Fibroblast of villous mesenchyme (primary cell): Measurements from ENCODE around the genes UNC93B1, NDUFS8, TCIRG1 and C11orf24.

DNA sequence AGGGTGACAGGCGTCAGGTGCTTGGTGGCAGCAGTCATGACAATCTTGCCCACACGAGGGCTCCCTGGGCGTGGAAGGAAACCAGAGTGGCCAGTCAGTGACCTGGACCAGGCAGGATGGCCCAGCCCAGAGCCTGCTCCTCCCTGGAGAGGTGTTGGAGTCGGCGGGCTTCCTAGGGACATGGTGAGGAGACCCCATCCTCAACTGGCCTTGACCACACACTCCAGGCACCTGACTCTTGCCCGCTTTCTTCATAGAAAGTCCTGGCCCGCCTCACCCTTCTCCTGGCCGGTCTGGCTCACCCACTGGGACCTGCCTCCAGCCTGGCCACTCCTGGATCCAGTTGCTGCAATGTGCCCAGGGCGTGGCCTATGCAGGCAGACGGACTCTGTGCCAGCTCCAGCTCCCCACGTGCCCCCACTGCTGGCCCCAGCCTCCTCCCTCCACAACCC lies 8.8 kb downstream of the ALDH3B2 start:
- CAGE, long polyA plus RNA, result no peak

- CAGE, long polyA plus RNA, result no peak
Measured at GRCh38 chr11:68003940-68004295, at the start of gene UNC93B1. TSS of gene UNC93B1 (minus strand) at chr11:68004097.

DNA sequence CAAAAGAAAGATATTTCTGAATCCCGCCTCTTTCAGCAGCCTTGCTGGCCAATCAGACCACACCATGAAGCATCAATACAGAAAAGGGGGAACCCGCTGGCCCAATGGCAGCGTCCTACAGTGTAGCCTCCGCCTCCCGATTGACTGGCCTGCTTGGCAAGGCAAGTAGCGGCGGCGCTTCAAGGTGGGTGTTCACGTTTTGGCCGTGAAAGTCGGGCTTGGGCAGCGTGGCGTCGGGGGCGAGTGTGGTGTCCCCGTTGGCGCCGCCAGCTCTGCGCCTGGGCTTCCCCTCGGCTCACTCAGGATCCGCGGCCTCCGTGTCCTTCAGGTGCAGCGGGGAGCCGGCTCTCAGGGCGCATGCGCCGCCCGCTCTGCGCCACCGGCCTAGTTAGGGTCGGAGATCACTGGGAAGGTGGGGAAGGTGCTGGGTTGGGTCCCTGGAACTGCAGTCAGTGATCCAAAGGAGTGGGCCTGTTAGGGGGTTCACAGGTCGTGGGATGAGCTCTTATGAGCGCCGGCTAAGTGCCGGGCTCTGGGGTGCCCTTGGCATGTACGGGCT lies at the start of gene NDUFS8:
Gene NDUFS8, plus strand, starts transcription at position 132 of the 559 bp plus-strand sequence.
- CAGE, long polyA plus RNA, result start-site peak on the plus strand centred at position 143 of the sequence, 91 bp wide, 1,075 and 809 reads in 2 replicates

DNA sequence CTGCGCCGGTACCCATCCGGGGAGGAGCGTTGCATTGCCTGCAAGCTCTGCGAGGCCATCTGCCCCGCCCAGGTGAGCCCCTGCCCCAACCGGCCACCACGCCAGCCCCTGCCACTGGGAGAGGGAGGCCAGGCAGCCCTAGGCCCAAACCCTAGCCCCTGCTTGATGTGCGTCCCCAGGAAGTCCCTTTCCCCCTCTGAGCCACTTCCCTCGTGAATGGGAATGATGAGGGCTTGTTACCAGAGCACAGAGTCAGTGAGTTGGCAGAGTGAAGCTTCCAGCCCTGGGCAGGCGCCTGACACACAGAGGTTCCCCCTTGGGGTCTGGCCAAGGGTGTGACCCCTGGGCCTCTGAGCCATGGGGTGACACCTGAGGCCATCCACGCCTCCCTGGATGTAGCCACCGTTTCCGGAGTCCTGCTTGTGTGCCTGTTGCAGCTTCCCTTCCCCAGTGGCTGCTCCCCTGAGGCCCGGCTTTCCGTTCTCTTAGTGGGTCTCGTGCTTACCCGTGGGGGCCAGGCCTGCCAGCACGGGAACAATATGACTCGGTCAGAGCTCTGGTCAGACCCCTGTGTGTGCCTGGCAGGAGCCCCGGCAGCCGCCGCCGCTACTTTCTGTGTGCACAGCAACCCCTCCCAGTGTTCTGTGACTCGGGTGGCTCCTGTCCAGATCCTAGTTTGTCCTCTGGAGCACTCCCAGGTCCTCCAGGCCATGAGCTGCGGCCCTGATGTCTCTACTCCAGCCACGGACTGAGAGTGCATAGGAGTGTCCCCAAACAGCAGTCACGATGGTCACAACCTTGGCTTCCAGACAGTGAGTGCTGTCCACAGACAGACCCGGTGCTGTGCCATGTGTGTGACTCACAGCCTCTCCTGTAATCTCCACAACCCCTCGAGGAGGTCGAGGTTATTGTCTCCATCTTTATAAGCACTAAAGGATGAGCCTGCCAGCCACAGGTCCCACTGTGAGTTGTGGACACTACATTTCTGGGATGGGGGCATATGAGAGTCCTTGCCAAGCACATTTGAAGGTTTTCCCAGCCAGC lies 3.1 kb downstream of the NDUFS8 start:
- CAGE, long polyA plus RNA, result no peak

DNA sequence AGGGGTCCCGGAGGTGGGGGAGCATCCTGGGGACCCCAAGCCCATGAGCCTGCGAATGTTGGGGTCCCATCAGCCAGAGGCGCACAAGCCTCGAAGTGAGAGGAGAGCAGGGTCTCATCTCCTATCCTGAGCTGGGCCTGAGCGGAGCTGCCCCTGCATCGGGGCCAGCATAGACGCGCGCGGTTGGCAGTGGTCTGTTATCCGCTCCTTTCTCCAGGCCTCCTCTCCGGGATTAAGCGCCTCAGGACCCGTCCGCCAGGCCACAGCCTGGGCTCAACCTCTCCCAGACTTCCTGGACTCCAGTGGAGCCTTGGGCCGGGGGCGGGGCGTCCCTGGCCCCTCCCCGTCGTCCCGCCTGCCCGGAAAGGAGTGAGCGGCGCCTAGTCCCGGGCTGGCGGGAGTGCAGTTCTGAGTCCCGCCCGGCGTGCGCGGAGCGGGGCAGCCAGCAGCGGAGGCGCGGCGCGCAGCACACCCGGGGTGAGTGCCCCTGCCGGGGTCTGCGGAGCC lies at the start of gene TCIRG1:
Gene TCIRG1, plus strand, starts transcription at position 383 of the 507 bp plus-strand sequence.
- CAGE, long polyA plus RNA, result start-site peak on the plus strand centred at position 394 of the sequence, 63 bp wide, 2,276 and 2,232 reads in 2 replicates

DNA sequence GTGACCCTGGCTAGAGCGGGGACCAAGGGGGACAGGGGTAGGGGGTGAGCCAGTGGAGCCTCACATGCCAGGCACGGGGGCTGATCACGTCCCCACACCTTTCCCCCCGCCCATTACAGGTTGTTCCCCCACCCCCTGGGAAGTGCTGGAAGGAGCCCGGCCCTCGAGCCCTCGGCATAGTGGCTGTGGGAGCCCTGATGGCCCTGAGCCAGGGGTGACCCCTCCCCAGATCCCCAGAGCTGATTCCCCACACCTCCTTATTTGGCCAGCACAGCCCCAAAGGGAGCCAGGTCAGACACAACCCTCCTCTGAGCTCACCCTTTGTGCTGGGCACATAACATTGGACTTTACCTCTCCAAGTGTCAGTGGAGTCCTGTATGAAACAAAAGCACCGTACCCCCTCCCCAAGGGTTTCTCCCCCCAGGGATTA lies 863 bp downstream of the TCIRG1 start:
- CAGE, long polyA plus RNA, result no peak

- CAGE, long polyA plus RNA, result no peak
Measured at GRCh38 chr11:68061388-68062294, 22.8 kb downstream of the TCIRG1 start.

DNA sequence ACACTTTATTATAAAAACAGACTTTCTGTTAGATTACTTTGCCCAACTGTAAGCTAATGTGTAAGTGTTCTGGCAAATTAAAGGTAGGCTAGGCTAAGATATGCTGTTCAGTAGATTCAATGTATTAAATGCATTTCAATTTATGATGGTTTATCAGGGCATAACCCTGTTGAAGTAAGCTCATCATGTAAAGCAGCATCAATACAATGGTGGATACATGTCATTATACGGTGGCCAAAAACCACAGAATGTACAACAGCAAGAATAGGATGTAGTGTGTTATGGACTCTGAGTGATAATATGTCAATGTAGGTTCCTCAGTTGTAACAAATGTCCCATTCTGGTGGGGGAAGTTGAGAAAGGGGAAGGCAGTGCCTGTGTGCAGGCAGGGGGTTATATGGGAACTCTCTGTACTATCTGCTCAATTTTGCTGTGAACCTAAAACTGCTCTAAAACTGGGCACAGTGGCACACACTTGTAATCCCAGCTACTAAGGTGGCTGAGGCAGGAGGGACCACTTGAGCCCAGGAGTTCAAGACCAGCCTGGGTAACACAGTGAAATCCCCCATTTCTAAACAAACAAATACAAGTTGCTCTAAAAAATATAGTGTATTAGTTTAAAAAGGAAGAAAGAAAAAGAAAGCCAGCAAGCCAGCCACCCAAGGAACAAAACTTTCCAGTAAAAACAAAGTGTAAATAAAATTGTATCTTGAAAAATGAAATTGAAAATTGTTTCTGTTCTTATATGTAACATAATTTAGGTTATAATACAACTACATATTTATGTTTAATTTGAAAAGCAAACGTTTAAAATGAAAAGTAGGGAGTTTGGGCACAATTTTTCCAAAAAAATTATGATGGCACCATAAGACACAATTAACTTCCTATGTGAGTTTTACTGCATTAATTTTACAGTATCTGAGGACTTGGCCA lies 5.8 kb downstream of the CHKA start:
- CAGE, long polyA plus RNA, result no peak

- CAGE, long polyA plus RNA, result no peak
Measured at GRCh38 chr11:68127950-68129149, 7.2 kb upstream of the CHKA start.

DNA sequence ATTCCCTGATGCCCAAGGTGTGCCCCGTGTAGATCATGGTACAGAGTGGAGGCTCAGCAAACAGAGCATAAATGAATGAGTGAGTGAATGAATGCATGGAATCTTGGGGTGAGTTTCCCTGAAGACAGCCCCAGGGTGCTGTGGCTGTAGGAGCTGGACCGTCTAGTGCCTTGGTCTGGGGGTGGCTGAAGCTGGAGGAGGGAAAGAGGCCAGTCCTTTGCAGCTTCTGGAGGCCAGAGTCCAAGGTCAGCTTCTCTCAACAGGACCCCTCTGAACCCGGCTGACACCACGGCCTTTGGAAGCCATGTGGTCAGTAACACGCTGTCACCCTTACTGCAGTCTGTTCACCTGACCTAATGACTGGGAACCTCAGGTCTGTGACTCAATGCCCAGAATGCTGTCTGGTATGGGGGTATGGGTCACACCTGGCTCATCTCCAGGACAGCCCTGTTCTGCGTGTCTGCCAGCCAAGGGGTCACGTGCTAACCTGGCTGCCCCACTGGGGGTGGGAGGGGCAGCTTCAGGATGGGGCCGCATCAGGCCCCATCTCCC lies 24.0 kb upstream of the CHKA start:
- CAGE, long polyA plus RNA, result no peak

DNA sequence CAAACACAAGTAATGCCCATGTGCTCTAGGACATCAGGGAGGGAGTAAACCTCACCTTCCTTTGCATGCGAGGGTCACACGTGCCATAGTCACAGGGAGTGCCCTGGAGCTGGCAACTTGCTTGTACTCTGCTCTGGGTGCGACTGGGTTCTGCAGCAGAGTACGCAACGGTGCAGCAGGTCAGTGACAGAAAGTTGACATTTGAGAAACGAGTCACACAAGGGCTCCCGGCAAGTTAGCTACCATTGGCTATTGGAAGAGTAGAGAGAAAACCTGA lies 32.6 kb upstream of the CHKA start:
- CAGE, long polyA plus RNA, result no peak

DNA sequence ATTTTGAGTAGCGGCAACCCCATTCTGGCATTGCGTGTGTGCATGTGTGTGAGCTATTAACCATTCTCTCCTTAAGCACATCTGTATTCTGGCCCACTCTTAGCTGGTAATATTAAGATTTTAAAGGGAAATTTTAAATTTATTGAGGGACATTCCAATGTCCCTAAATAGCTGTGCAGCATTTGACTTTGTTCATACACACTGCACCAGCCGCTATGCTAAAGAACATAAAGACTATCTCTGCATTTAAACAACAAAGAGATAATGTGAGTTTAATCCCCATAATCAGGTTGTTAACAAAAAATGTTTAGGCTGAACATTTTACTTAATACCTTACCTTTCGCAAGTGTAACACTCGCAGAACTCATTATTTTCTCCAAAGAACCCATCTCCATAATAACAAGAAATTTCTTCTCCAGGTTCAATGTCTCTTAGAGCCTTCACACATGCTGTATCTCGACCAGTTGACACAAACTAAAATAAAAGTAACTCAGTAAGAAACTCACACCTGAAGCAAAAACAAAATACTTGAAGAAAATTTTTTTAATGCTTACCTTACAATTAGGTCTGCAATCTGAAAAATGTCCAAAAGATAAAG lies 42.3 kb downstream of the KMT5B start:
- CAGE, long polyA plus RNA, result no peak

DNA sequence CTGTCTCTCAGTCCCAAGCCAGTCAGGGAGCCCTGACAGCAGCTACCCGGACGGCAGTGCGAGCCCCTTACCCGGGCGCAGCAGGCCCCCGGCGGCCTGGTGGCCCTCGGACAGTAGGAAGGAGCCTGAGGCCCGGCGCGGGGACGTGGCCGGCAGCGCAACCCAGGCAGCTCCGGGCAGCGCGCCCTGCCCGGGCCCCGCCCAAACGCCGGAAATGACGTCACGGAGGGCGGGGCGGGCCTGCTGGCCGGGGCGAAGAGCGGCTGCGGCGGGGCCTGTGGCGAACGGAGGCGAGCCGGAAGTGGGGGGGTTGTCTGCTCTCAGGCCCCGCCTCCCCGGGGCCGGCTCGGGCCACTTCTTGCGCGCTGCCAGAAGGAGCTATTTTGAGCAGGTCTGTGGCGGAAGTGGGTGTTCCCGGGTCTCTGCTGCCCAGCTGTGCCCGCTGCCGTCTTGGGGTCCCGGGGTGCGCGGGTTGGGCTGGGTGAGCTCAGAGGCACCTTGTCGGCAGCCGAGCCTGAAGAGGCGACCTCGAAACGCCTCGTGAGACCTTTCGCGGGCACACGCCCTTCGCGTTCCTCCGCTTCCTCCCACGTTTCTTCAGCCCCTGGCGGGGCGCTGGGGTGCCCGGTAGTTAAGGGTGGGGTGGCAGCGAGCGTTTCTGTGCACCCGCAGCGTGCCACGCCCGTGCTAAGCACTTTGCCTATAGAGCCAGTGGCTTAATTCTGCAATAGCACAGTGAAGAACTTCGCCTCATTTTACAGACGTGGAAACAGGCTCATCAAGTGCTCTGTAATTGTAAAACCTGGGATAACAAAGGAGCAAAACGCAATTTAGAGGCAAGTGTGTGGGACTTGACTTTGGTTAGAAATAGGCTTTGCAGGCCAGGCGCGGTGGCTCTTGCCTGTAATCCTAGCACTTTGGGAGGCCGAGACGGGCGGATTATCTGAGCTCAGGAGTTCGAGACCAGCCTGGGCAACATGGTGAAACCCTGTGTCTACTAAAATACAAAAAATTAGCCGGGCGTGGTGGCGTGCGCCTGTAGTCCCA lies at the start of gene C11orf24:
Gene C11orf24, minus strand, starts transcription at position 188 of the 1,047 bp plus-strand sequence.
- CAGE, long polyA plus RNA, result start-site peak on the minus strand centred at position 179 of the sequence, 50 bp wide, 508 and 572 reads in 2 replicates

DNA sequence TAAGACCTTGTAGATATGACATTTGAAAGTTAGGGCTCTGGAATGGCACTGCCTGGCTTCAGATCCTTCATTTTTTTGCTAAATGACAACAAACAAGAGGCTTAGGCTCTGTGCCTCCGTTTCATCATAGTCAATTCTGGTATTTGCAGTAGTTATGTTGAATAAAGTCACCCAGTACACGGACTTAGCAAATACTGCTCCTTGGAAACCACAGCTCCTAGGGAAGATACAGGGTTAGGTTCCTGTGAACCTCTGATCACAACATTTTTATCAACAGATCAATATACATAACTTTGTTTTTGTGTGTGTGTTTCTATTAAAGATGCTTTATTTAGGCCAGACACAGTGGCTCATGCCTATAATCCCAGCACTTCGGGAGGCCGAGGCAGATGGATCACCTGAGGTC lies 3.0 kb upstream of the C11orf24 start:
- CAGE, long polyA plus RNA, result no peak

- CAGE, long polyA plus RNA, result no peak
Measured at GRCh38 chr11:68314450-68315502, 2.4 kb downstream of the LRP5 start.

- CAGE, long polyA plus RNA, result no peak
Measured at GRCh38 chr11:68326720-68327198, 14.4 kb downstream of the LRP5 start.

GRCh38 chr11:68363717-68364367 lies 51.5 kb downstream of the LRP5 start:
- CAGE, long polyA plus RNA, result no peak

DNA sequence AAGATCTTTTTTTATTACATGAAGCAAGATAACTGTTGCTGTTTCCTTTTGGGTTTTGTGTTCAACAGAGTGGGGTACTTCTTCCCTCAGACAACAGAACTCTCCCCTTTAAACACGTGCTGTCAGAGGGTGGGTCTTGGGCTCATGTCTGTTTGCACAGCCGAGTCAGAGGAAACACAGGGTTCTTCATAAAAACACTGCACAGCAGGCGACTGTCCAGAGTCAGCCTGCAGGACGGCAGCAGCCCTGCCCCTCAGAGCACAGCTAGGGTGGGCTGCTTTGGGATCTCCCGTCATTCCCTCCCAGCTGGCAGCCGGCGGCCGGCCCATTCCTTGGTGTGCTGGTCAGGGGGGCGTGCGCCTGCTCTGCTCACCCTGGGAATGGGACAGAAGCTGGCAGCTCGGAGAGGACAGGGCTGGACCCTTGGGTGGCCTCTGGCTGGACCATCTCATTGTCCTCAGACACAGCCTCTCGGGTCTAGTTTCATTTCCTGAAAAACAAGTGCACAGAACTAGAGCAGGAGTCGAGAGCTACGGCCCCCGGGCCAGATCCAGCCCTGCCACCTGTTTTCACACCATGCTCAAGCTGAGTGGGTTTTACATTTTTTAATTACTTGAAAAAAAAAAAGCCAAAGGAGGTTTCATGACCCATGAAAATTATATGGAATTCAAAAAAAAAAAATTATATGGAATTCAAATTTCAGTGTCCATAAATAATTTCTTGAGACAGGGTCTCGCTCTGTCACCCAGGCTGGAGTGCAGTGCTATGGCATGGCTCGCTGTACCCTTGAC lies 62.3 kb upstream of the PPP6R3 start:
- CAGE, long polyA plus RNA, result no peak

DNA sequence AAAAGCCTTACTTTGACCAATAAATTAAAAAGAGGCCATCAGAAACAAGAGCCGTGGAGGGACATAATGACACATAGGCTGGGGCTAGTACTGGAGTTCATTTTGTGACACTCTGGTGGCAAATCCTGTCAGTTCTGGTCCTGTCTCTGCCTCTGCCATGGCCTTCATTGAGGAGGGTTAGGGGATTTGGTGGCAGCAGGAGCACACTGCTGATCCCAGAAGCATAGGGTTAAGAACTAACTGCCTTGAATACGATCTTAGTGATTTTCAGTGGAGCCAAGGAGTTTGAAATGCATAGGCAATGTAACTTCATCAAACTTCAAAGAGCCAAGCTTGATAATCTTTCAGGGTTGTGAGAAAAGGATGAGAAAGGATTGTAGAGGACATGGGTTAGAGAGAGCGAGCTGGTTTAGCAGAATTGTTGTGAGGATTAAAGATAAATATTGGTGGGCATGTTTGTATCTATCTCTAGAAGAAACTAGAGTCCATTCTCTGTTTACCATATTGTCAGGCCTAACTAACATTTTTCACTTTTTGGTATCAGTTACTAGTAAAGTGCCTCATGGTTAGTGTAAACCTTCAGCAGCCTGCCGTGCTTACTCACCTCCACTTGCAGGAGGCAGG lies 20.7 kb downstream of the PPP6R3 start:
- CAGE, long polyA plus RNA, result no peak

GRCh38 chr11:68682995-68683382 lies 1.4 kb upstream of the GAL start:
- CAGE, long polyA plus RNA, result no peak